Colon Carcinoma Metastatic in the Lung (tissue), 2 donors: ENCODE measurements around the gene HCAR1.

DNA sequence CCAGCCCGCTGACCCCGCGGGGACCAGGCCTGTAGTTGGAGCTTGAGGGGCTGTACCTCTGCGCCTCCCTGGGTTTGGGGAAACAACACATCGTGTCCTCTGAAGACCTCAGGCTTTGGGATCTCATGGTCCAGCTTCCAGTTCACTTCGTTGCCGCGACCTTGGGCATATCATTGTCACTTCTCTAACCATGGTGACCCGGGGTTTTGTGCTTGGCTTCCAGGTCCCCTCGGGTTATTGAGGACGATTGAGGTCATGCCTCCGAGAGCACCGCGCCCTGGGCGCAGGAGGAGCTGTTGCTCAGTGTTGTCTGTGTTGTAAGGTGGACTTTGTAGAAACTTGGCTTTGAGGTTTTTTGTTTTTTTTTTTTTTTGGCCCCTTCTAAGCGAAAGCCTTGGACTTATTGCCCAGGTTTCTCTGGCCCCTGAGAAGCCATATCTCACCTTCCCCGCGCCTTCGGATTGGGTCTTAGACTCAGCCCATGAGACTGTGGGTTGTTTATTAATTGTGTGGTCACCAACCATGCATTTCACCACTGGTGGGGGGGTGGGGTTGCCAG, 2.5 kb downstream of the BCL7A start:
- PRO-cap, 2 experiments = no peak in any of the 2 experiments

DNA sequence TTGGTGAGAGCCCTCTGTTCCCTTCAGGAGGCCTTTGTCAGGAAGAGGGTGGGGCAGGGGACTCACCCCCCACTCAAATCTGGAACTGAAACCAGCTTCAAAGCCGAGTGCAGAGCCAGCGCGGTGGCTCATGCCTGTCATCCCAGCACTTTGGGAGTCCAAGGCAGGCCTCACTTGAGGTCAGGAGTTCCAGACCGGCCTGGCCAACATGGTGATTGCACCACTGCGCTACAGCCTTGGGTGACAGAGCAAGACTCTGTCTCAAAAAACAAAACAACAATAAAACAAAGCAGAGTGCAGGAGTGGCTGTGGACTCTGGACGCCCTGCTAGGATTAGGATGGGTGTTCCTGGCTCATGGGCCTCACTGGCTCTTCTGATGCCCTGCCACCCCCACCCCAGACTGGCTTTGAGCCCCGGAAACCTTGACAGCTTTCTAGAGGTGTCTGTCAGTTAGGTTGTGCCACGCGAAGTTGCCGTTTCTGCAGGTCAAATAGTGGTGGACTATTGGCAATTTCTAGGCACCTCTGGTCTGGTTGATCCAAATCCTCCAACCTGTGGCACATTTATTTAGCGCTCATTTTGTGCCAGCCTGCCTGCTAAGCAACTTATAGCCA, 1.4 kb upstream of the MLXIP start:
- PRO-cap, 2 experiments = no peak in any of the 2 experiments

- PRO-cap, 2 experiments = no peak in any of the 2 experiments
Observed at GRCh38 chr12:122093603-122094531, 15.3 kb downstream of the MLXIP start.

- PRO-cap, 2 experiments = no peak in any of the 2 experiments
Observed at GRCh38 chr12:122097461-122097900, 18.9 kb downstream of the MLXIP start.

DNA sequence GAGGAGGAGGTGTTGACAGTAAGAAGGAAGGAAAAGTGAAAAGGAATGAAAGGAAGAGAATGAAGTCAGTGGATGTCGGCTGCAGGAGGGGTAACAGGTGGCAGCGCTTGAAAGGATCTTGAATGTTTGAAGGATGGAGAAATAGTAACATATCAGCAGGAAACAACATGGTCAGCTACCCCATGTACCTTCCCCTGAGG, 36.9 kb downstream of the CLIP1 start:
- PRO-cap, 2 experiments = no peak in any of the 2 experiments

GRCh38 chr12:122421235-122422347, 878 bp downstream of the CLIP1 start:
- PRO-cap, 2 experiments = peak in 2 of 2 experiments; most common plus-strand start chr12:122421506 (in 1); most common minus-strand start chr12:122421967 (in 1)

GRCh38 chr12:122643951-122644297, 59.2 kb downstream of the HCAR2 start:
- PRO-cap, 2 experiments = no peak in any of the 2 experiments

- PRO-cap, 2 experiments = no peak in any of the 2 experiments
Observed at GRCh38 chr12:122720900-122721537, 4.4 kb upstream of the HCAR3 start.

GRCh38 chr12:122730274-122731471, at the start of gene HCAR1:
TSS of gene HCAR1 (minus strand) at chr12:122730844.
- PRO-cap, 2 experiments = no peak in any of the 2 experiments

DNA sequence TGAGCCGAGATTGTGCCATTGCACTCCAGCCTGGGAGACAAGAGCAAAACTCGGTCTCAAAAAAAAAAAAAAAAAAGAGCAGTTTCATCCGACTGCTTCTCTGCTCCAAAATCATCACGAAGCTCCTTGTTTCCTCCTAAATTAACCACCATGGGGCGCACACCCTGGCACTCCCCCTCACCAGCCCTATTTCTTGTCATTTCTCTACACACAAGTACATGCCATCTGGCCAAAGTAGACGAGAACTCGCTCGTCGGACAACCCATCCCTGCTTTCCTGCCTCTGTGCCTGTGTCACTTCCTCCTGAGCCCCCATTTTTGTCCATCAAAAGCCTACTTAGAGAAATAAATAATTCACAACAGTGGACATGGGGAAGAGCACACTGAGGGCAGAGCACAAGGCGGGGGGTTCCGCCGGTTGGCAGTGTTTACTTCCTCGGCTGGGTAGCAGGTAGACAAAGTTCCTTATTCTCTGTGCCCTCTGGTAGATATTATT, 6.2 kb downstream of the VPS37B start:
- PRO-cap, 2 experiments = no peak in any of the 2 experiments

GRCh38 chr12:122931997-122932707, 34.1 kb downstream of the ABCB9 start:
- PRO-cap, 2 experiments = no peak in any of the 2 experiments

- PRO-cap, 2 experiments = no peak in any of the 2 experiments
Observed at GRCh38 chr12:122934473-122935303, 31.6 kb downstream of the ABCB9 start.

- PRO-cap, 2 experiments = no peak in any of the 2 experiments
Observed at GRCh38 chr12:122975435-122976013, 480 bp downstream of the OGFOD2 start.

DNA sequence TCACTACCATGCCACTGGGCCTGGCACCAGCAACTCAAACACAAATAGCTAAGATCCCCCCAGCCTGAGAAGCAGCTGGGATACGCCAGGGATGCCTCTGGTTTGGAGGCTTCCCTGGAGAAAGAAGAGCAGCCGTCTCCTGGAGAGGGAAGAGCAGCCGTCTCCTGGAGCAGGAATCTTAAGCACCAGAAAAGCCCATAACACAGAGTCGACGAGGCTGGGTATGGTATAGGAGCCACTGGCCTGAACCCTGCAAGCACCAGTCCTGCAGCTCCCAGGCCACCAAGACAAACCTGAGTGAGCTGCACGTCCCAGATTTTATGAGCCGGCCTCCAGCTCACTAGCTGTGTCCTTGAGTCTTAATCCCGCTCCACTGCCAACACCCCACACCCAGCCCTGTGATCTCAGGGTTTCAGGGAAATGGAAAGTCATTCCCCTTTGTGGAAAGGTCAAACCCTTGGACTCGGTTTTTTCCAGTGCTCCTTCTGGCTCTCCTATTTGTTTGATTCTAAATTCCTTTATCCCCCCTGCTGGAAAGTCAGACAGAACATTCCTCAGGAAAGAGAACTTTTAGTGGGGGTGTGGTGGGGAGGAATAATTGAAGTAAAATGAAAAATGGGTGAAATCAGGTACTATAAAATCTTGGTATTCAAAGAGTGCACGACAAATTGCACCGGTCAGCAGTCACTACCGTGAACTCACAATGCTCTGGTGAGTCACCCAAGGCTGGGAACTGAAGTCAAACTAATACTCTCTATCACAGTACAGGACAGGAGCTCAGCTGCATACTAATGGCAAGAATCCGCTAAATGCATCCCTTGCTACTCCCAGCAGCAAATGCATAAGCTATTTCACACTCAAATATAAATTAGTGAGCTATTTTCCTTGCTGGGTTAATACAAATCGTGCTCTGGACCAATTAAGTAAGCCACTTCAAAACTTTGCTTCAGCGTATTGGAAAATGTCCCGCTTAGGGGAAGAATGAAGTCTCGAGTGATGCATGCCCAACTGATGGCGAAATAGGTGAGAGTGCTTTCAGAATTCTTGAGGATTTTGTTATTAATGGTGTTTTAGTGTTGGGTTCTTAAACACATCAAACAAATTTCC, 9.1 kb downstream of the PITPNM2 start:
- PRO-cap, 2 experiments = peak in 2 of 2 experiments; most common minus-strand start position 295 of the sequence (in 2)

DNA sequence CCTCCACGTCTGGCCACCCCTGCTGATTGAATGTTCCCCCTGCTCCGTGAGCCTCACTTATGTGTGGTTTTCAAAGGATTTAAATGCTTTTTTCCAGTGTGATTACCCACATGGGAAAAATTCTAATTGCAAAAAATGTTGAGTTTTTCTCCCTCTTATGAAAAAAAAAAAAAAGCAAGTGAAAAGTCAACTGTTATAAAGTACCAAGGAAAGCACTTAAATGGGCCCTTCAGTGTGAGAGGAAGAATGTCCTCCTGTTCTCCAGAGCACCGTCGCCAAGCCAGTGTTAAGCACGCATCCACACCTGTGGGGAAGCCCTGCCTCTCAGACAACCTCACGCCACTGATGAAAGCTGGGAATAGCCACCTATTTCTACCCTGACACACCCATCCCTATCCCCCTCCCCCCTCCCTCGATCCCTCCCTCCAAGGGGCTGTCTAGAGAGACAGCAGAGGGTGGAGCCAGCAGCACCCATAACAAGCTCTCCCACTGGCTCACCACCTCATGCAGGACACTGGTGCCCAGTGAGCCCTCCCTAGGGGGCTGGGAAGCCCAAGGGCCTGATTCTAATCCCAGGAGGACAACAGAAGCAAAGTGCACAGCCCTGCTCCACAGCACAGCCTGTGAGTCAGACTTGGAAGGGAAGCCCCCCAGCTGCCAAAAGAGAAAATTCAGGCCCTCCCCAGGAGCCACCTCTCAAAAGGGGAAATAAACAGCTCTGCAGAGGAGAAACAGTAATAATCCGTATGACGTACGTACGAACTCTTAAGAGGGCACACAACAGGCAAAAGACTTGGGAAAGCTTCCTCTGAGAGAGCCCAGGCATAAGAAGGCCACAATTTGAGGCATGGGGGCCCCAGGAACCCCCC, 7.9 kb downstream of the PITPNM2 start:
- PRO-cap, 2 experiments = peak in 2 of 2 experiments; most common minus-strand start position 344 of the sequence (in 2)

GRCh38 chr12:123150090-123150357, 866 bp downstream of the PITPNM2 start:
- PRO-cap, 2 experiments = no peak in any of the 2 experiments

DNA sequence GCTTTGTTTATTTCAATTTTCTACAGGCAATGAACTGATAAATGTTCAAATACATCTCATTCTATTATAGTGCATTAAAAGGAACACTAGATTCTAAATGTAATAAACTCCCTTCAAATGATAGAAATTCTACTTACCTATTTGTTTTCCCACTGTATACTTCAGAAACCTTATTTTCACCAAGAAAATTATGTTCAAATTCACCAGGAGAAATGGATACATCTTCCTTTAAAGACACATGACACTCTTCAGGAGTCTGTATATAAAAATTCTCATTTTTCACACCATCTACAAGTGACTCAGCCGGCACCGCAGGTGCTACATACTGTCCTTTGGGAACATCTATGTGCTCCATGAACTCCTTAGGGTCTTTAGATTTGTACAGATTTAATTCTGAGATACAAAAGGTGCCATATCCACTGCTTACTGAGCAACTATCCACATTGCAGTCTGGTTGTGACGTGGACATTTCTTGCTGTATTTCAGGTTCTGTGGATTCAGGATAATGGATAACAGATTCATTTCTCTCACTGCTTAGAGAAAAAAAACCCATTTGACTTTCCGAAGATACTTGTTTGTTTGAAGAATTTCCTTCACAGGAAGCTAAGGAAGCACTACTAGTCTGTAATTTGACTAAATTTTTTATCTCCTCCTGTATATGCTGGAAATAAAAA, 11.6 kb downstream of the MPHOSPH9 start:
- PRO-cap, 2 experiments = no peak in any of the 2 experiments

DNA sequence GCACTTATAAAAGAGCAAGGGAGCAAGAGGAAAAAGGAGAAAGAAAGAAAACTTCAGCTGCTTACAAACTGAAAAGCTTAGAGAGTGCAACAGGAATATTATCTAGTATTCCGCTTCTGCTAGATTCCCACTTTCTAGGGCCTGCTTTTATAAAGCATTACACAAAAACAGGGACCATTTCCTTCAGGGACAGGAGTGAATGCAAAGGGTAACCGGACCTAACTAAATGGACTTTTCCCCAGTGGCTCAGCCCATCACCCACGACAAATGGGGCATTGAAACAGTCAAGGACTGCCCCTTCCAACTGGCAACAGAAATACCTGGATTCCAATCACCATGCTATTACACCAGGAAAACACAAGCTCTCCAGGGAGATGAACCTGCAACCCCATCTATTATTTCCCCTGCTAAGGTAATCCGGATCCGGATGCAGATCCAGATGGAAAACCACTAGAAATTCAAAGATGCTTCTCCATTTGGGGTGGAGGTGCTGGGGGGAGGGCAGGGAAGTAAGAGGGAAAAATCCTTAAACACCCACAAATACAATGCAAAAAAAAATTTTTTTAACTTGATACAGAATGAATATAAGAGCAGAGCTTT, 1.0 kb downstream of the MPHOSPH9 start:
- PRO-cap, 2 experiments = no peak in any of the 2 experiments

- PRO-cap, 2 experiments = peak in 2 of 2 experiments; most common plus-strand start chr12:123271233 (in 2); most common minus-strand start chr12:123271197 (in 1)
Observed at GRCh38 chr12:123270992-123271436, 642 bp downstream of the CDK2AP1 start.

- PRO-cap, 2 experiments = no peak in any of the 2 experiments
Observed at GRCh38 chr12:123333956-123334409, 30.7 kb downstream of the SBNO1 start.